ENCODE results near the genes IFIT2, SLC16A12 and KIF20B.

DNA sequence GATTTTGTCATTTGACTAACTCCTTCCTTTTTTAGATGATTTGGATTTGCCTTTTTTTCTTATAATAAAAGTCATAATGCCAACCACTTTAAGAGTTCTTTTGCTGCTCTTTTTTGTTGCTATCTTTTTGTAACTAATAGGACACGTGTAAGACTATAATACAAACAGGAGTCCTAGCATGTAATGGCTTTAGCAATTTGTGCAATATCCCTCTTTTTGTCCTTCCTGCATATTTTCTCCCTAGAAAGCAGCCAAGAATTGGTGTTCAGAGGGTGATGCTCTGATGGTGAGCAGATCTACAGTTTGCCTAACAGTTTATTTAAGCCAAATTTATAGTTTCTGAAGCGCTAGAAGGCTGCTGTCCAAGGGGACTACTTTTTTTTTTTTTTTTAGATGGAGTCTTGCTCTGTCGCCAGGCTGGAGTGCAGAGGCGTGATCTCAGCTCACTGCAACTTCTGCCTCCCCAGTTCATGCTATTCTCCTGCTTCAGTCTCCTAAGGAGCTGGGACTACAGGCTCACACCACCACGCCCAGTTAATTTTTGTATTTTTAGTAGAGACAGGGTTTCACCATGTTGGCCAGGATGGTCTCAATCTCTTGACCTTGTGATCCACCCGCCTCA, 18.9 kb upstream of the FAS start:
- PRO-cap = no peak
- RAMPAGE, long total RNA, 2 experiments = no peak in any of the 2 experiments

DNA sequence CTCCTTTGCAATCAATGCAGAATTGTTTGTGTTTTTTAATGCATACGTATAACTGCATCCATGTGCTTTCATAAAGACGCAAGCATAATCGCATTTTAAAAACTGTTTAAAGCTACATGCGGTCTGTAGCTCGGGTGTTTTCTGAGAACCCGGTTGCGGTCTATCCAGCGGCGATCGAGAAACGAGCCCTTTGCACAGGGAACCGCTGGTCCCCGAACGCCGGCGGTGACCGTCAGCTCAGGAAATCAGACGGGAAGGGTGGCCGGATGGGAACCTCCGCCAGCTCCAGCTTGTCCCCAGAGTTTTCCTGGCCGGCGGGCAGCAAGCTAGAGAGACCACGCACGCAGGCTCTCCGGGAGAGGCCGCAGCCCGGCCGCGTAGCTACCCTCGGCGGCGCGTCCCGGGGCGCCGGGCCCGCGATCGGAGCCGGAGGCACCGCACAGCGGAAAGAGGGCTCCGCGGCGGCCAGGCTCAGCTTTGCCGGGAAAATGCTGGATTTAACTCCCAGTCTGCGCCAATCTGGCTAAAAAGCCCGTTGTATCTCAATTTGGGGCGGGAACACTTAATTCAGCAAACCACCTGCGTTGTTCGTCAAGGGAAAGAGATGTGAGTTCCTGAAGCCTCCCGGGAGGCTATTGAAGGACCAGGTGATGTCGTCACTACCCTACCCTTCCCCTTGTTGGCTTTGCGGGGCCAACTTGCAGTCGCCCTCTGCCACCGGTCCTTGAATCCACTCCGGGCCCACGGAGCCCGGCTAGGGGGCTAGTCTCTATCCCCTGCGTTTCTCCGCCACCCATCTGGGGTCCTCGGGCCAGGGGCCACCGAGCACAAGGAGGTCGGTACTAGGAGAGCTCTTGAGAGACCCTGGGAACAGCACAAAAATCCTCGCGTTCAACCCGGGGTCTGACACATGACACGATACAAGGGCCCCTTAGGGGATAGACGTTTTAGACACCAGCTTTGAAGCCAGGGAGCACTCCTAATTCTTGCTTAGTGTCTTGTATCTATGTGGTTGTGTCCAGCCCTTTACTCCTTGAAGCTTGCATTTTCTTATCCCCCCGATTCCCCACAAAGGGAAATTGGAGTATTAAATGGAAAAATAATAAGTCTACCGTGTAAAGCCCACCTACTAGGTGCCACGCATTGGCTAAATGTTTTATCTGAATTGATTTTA, 950 bp upstream of the CH25H start:
- PRO-cap = unidirectional peak, plus-strand start at position 299 of the sequence
- RAMPAGE, long total RNA, 2 experiments = no peak in any of the 2 experiments

GRCh38 chr10:89224566-89225545, 17.7 kb upstream of the CH25H start:
- PRO-cap = no peak
- RAMPAGE, long total RNA, 2 experiments = no peak in any of the 2 experiments

GRCh38 chr10:89241945-89242382, 9.6 kb downstream of the LIPA start:
- PRO-cap = no peak
- RAMPAGE, long total RNA, 2 experiments = no peak in any of the 2 experiments

DNA sequence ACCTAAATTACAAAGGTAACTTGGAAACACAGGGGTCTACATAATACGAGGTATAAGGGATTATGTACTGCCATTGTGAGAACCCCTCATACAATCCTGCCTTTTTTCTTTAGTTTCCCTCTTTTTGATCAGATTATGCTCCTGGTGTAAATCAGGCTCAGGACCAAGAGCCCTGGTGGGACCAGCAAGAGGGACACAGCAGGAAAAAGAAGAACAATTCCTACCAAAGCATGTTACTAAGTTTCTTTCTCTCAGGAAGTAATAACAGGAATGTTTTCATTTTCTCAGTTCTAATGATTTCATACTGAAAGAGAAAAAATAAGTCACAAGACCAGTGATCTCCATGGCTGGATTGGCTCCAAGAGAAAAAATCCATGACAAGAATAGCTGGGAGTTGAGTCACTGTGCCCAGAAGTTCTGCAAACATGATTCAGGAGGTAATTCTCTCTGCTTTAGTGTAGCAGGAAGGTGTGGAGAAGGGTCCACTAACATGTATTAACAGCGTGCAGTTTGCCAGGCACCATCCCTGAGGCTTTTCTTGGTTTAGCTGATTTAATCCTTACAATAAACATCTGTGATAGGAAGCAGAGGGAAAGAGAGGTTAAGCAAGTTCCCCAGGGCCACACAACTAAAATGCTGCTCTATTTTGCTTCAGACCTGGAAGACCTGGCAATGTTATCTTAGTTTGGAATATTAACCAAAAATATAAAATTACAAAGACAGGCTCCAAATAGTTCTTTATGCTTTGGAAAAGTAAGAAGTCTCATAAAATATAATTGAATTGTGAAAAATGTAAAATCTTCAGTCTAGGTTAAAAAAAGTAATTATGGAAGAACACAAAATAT, 23.7 kb upstream of the IFIT2 start:
- PRO-cap = no peak
- RAMPAGE, long total RNA, 2 experiments = no peak in any of the 2 experiments

DNA sequence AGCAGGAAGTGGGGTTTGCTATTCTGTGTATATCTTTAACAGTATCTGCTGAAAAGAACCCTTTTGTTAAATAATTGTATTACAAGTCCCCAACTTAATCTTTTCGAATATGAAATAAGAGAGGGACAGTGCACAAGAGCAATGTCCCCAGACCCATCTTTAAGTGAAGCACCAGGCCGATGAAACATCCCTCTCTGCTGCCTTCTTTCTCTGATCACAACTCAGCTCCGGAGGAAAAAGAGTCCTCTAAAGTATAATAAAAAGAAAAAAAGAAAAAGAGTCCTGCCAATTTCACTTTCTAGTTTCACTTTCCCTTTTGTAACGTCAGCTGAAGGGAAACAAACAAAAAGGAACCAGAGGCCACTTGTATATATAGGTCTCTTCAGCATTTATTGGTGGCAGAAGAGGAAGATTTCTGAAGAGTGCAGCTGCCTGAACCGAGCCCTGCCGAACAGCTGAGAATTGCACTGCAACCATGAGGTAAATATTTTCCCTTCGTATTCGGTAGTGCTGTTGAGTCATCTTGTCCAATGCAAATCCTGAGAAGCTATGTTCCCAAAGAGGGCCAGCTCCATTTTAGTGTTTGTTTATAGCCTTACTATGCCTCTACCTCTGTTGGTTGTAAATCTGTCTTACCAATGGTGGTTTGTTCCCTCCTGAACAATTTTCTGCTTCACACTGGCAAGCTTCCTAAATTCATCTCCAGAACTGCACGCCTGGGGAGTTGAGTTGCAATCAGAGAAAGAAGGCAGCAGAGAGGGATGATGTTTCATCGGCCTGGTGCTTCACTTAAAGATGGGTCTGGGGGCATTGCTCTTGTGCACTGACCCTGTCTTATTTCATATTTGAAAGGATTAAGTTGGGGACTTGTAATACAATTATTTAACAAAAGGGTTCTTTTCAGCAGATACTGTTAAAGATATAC, at the start of gene IFIT2:
IFIT2 (plus strand) TSS at position 398 of the 925 bp plus-strand sequence.
- PRO-cap = bidirectional peak, plus-strand start at position 401 of the sequence, minus-strand start at position 221 of the sequence; unidirectional peak, minus-strand start at position 457 of the sequence
- RAMPAGE, long total RNA, 2 experiments = no peak in any of the 2 experiments

DNA sequence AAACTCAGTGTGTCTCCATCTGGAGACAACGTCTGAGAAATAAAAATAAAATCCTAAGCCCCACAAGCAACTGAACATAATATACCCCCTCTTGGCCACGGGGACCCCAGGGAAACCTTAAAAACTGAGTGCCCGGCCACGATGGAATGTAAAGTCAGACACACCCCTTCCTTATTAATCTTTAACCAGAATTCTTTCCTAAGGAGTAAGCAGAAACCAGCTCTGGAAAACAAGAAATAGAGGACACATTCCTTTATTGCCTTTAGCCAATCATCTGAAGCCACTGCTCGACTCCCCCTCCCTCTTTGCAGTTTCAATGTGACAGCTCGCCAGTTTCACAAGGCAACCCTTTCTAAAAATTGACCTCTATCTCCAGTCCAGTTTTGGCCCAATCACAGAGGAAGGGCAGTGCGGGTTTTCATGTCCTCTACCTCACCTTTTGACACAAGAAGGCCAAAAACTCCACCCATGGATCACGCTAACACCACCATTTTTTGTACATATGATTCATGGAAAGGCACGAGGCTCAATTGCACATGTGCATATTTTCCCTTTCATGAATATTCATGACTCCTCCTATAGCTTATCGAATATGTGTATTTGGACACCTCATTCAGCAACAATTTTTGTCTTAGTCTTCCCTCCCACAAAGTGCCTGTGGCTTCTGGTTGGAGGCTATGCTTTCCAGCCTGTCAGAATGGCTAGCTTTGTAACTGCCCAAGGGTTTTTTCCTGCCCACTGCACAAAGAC, 24.3 kb downstream of the IFIT3 start:
- PRO-cap = no peak
- RAMPAGE, long total RNA, 2 experiments = no peak in any of the 2 experiments

GRCh38 chr10:89369149-89369516, 8.7 kb upstream of the IFIT1B start:
- PRO-cap = no peak
- RAMPAGE, long total RNA, 2 experiments = no peak in any of the 2 experiments

DNA sequence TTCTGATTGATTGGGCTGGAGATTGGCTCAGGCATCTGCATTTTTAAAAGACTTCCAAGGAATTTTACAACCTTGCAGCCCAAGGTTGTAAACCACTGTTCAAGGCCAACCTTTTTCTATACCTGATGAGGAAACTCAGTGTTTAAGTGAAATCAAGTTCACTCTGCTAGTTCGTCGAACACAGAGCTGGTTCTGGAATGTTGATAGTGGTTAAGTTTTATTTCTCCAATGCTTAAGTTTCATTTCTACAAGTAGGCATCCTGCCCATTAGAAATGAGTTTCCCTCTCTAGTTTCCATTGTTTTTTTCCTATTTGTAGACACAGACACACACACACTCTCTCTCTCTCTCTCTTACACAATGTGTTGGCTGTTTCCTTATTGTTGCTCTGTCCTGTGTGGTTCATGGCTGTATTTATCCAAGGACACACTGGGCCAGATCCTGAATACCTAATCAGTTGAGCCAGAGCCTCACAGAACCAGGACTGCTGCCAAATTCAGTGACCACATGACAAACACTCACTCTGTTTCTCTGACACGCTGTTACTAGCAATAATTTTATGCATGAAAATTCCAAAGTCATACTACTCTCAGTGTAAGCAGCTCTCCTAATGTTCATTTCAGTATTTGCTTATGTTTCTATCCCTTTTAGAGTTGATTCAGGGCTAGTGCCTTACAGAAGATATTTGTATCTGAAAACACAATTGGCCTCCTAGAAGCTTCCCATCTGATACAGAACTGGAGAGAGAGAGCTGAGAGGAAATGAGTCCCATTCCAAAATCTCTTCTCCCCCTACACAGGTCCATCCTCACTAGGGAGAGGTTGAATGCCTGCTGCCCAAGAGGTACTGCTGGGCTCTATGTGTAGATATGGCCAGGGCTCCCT, 3.6 kb upstream of the IFIT1B start:
- PRO-cap = no peak
- RAMPAGE, long total RNA, 2 experiments = no peak in any of the 2 experiments

- PRO-cap = no peak
- RAMPAGE, long total RNA, 2 experiments = start-site peak on the minus strand in 1 of 2 experiments, at chr10:89535706-89535815 at its widest, 19 reads per replicate
Observed at GRCh38 chr10:89534910-89536353, at the start of gene SLC16A12. TSS of gene SLC16A12 (minus strand) at chr10:89535594.

DNA sequence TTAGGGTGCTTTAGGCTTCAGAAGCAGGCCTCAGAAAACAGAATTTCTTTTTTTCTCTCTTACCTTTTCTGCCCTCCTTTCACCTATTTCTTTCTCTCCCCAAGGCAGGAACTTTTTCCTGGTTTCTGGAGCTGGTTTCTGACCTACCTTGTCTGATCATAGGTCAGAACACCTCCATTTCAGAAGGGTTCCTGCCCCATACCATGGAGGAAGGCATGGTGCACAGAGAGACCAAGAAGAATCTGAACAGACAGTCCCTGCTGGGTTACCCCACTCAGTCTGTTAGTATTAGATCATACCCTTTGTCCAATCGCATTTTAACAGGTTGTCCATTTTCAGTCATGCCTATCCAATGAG, 21.0 kb upstream of the SLC16A12 start:
- PRO-cap = no peak
- RAMPAGE, long total RNA, 2 experiments = no peak in any of the 2 experiments

GRCh38 chr10:89558551-89559268, 23.3 kb upstream of the SLC16A12 start:
- PRO-cap = no peak
- RAMPAGE, long total RNA, 2 experiments = no peak in any of the 2 experiments

DNA sequence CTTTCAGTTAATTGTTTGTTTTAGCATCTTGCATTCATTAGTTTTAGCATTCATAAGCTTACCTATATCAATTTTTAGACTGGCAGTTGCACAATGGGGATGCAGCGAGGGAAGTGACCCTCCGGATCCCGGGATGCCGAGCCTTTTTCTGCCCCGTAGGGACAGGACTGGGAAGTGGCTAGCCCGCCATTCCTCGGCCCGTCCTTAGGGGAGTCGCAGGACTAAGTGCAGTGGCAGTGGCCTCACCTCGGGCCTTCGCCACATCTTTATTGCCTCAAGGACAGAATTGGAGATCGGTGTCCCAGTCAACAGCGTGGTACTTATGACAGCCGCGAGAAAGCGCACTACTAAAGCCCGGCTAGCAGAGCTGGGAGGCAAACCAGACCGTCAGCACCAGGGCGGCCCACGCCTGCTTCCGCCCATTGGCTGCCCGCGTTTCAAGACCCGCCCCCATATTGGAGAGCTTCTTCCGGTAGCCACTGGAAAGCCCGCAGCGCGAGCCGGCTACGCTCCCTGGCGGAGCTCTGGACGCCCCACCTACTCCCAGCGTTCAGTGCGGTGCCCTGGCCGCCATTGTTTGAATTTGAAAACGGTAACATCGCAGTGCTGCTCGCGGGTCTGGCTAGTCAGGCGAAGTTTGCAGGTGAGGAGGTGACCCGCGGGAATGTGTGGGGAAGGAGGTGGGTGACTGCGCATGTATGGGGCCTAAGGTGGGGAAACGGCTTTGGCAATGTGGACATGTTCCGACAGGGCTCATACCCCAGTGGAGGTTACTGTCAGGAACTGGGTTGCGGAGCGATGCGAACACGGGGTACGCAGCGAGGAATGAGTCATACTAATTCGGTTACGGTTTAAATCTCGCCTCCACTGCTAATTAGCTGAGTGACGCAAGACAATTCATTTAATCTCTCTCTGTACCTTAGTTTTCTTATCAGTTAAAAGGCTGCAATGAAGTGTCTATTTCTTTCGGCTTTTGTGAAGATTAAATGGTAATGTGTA, at the start of gene KIF20B:
KIF20B (plus strand) TSS at position 553 of the 999 bp plus-strand sequence.
- PRO-cap = bidirectional peak, plus-strand start at position 479 of the sequence, minus-strand start at position 414 of the sequence
- RAMPAGE, long total RNA, 2 experiments = start-site peak on the minus strand in 1 of 2 experiments, centred at position 392 of the sequence, 14 reads per replicate

DNA sequence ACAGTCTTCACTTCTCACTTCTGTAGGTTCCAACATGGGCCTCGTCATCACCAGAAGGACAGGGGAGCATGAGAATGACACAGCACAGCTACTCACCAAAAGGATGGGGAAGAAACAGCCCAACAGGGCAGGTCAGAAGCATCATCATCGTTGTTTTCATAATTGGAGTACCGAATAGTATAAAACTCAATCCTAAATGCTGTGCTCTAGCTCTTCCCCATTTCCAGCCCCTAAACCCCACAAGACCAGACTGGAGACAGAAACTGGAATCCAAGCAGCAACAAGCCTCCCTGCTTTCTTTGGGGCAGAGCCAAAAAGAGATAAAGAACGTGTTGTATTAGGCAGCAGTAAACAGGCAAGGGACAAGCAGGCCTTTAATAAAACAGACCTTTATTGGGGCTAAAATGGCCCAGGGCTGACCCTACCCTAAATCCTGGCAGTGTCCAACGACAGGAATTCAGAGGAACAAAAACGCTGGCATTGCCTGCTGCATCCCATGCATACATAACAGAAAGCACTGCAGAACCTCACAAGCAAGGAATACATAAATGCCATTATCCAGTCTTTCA, 102.4 kb upstream of the ANKRD1 start:
- PRO-cap = no peak
- RAMPAGE, long total RNA, 2 experiments = start-site peak on the minus strand in 1 of 2 experiments, centred at position 255 of the sequence, 7 reads per replicate

GRCh38 chr10:91164272-91164381, 56.3 kb upstream of the PCGF5 start:
- PRO-cap = no peak
- RAMPAGE, long total RNA, 2 experiments = no peak in any of the 2 experiments

- PRO-cap = no peak
- RAMPAGE, long total RNA, 2 experiments = no peak in any of the 2 experiments
Observed at GRCh38 chr10:91225464-91226183, 5.2 kb downstream of the PCGF5 start.

DNA sequence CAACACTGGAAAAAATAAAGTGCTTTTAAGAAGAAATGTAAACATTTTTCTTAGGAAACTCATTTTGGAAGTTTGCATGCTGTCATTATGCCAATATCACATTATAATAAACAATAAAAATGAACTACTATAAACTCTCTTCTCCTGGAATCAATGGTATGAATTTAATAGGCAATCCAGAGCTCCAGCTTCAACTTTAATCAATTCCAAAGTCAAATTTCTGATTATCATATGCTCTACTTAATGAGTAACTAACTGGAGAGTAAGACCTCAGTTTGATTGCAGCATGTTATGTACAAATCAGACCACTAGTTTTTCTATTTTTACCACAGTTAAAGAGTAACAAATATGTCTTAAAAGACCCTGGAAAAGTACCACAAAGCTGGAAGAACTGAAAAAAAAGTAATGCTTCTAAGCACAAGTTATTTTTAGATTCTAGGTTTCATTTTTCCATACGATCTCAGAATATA, 56.1 kb upstream of the TNKS2 start:
- PRO-cap = no peak
- RAMPAGE, long total RNA, 2 experiments = no peak in any of the 2 experiments

- PRO-cap = no peak
- RAMPAGE, long total RNA, 2 experiments = no peak in any of the 2 experiments
Observed at GRCh38 chr10:91950919-91952063, 27.7 kb downstream of the BTAF1 start.

- PRO-cap = no peak
- RAMPAGE, long total RNA, 2 experiments = no peak in any of the 2 experiments
Observed at GRCh38 chr10:92045715-92046359, 122.3 kb downstream of the BTAF1 start.

- PRO-cap = no peak
- RAMPAGE, long total RNA, 2 experiments = no peak in any of the 2 experiments
Observed at GRCh38 chr10:92114770-92115304, 176.0 kb downstream of the CPEB3 start.

Measured in breast epithelium (tissue), 2 donors.